ENCODE results near the genes PHF20 and AAR2.

DNA sequence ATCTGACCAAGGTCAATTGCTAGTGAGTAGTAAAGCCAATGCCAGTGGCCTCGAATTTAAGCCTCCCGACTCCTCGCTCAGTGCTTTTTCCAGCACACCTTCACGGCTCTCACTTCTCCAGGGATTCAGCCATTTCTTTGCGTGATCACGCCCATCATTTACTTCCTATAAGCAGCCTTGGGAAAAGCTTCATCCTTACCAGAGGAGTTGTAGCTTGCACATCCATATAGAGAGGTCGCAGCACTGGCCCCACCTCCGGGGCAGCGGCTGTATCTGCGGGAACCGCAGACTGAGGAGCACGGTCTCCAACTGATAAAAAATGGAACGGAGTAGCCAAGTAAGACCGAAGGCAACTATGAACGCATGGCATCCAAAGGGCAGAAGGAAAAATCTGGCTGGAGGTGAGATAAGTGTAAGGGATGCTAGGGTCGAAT is 853 bp downstream of the NFS1 start:
- RRBS = no CpG with 5 or more reads among the region's 16 CpGs

DNA sequence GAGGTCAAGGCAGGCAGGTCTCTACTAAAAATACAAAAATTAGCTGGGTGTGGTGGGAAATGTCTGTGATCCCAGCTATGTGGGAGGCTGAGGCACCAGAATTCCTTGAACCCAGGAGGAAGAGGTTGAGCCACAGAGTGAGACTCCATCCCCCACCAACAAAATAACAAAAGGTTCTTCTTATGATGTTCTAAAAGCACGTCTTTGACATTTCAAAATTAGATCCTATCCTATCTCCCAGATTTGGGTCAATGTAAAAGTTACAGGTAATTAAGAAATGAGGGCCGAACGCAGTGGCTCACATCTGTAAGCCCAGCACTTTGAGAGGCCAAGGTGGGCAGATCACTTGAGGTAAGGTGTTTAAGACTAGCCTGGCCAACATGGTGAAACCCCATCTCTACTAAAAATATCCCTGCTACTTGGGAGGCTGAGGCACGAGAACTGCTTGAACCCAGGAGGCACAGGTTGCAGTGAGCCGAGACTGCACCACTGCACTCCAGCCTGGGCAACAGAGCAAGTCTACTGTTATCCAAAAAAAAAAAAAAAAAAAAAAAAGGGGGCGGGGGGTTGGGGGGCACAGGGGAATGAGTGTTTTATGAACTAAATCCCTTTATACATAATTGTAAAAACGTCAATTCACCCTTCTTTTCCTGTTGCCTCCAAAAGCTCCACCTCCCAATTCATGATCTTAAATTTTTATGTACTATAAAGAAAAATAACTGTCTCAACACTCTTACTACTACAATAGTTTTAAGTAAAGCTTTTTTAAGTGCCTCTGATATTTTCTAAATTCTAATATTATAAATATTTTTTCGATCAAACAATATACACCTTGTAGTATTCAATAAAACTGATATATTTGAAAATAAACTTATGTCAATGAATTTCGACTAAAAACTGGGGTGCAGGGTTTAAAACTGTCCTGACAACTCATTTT is 13.0 kb downstream of the ROMO1 start:
- RRBS = no CpG with 5 or more reads among the region's 9 CpGs

GRCh38 chr20:35721152-35721437 is 21.0 kb downstream of the RBM39 start:
- RRBS = no CpG with 5 or more reads among the region's 4 CpGs

DNA sequence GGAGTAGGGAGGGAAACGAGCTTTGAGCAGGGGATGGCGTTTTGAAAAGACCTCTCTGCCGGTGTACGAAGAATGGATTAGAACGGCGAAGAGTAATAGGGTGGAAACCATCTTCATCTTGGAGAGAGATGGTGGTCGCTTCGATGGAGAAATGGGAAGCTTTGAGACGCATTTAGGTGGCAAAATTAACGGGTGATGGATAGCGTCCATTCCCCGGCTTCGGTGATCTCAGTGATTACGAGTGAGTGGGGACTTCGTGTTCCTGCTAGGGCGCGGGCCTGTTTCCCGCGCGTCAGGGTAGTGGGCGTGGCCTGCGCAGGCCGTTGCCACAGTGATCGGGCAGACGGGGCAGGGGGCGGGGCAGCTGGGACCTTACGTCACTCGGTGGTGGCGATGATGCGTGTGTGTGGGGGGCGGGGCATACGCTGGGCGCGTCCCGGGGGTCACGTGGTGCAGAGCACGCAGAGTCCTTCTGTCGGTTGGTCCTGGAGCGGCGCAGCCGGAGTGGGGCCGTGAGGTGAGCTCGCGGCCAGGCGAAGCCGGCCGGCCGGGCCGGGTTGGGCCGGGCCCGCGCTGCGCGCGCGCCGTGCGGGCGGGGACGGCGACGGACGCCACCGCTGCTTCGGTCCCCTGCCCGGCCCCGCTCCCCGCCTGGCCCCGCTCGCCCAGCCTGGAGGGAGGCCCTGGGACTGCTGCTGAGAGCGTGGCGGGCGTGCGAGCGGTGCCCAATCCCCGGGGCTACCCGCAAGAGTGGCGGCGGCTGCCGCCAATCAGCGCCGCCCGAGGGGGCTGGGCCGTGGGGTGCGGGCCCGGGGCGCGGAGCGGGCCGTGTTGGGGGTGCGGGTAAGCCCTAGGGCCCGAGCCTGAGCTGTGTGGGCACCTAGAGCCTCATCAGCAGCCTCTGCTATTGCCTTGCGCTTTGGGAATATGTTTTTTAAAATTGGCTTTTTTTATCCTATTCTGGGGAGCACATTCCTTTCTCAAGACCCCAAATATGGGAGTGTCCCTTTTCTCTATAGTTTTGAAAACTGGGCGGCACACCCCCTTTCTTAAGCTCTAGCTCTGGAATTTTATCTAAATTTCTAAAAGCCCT is at the start of gene PHF20:
Gene PHF20, plus strand, starts transcription at position 453 of the 1,093 bp plus-strand sequence.
- RRBS = 3% methylated on average over 50 of the region's 94 CpGs

GRCh38 chr20:35775520-35776444 is 4.0 kb downstream of the PHF20 start:
- RRBS = no CpG with 5 or more reads among the region's 10 CpGs

DNA sequence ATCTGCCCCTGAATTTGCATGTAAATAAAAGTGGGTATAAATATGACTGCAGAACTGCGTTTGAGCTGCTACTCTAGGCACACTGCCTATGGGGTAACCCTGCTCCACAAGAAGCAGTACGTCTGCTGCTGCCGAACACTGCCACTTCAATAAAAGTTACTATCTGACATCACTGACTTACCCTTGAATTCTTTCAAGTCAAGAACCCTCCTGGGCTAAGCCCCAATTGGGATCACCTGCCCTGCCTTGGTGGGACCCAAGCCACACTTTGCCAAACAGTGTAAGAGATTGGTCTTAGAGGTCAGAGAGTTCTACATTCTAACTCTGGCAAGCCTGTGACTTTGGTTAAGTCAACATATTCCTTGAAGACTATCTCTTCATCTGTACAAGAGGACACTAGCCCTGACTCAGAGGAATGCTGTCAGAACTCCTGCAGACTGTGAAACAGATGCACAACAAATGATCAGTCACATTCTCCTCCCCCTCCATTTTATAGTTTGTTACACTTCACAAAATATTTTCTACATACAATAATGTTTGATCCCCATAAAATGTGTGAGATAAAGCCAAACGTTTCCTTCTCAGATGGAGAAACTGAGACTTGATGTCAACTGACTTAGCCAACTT is 91.8 kb upstream of the EPB41L1 start:
- RRBS = no CpG with 5 or more reads among the region's 4 CpGs

DNA sequence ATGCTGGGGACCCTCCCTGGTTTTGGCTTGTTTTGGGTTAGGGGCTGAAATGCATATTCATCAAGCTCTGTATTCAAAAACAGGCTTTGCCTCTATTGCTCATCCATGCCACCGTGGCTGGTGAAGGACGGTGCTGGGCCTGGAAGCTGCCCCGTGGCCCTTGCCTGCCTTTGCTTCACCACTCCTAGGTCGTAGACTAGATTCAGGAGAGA is 42.0 kb upstream of the EPB41L1 start:
- RRBS = no CpG with 5 or more reads among the region's 4 CpGs

DNA sequence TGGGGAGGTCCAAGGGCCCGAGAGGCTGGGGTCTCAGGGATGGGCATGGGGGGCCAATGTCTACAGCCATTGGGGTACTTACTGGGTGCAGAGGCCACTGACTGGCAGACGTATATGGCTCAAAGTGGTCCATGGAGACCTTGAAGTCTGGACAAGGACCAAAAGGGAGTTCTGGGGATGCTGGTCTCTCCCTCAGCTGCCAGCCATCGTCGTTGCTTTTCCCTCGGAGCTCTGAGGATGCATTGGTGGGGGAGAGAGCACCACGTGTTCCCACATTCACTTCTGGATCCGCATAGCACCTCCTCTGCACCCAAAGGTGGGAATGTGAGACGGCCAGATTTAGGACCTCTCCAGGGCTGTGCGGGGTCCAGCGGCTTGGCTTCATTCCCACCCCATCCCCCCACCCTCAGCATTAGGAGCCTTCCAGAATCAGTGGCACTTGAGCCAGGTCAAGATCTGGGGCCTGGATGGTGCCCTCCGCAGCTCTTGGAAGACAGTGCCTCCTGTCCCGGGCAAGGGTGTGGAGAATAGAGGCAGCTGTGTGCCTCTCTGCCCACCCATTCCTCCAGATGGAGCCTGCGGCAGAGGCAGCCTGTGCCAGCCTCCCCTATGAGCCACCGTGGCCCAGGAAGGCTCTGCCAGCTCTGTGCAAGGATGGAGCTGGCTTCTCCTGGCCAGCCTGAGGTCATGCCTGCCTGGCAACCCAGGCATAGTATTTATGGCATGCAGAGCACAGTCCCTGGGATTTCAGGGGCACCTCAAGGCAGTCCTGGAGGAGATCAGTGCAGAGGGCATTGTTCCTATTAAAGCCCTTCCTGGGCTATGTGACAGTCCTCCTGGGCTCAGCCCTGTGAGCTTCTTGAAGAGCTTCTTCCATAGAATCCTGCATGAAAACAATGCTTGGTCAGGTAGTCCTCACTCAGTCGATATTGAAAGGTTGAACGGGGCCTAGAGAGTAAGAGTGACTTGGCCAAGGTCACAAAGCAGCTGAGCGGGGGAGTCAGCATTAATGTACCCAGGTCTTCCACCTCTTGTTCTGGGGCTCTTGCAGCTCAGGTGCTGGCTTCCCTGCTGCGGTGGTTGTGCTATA is 1.3 kb downstream of the EPB41L1 start:
- RRBS = no CpG with 5 or more reads among the region's 18 CpGs

DNA sequence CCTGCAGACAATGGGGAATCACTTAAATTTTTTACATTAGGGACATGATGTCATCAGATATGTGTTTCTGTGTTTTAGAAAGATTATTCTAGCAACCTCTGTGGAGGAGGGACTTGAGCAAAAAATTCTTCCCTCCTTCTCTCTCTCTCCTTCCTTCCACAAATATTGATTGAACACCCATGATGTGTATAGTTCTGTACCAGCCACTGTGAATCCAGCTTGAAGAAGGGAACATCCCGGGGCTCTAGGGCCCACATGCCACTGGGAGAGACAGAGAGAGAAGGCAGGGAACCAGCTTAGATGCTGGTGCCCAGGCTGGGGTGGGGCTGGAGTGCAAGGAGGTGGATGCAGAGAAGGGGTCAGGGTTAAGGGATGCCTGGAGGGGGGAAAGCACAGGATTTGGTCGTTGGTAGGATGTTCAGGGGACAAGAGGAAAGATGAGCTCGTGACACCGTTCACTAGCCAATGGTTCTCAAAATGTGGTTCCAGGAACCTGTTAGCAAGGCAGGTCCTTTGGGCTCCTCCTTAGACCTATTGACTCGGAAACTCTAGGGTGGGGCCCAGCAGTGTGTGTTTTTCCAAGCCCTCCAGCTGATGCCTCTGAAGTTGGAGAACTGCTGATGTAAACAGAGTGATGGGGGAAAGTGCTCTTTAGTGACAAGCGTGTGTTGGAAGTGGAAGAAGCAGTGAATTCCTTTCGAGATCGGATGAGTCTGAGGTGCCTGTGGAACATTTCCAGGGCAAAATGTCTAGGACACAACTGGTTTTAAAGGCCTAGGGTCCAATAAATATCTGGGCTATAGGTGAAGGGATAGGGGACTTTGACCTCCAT is 19.6 kb upstream of the AAR2 start:
- RRBS = no CpG with 5 or more reads among the region's 8 CpGs

DNA sequence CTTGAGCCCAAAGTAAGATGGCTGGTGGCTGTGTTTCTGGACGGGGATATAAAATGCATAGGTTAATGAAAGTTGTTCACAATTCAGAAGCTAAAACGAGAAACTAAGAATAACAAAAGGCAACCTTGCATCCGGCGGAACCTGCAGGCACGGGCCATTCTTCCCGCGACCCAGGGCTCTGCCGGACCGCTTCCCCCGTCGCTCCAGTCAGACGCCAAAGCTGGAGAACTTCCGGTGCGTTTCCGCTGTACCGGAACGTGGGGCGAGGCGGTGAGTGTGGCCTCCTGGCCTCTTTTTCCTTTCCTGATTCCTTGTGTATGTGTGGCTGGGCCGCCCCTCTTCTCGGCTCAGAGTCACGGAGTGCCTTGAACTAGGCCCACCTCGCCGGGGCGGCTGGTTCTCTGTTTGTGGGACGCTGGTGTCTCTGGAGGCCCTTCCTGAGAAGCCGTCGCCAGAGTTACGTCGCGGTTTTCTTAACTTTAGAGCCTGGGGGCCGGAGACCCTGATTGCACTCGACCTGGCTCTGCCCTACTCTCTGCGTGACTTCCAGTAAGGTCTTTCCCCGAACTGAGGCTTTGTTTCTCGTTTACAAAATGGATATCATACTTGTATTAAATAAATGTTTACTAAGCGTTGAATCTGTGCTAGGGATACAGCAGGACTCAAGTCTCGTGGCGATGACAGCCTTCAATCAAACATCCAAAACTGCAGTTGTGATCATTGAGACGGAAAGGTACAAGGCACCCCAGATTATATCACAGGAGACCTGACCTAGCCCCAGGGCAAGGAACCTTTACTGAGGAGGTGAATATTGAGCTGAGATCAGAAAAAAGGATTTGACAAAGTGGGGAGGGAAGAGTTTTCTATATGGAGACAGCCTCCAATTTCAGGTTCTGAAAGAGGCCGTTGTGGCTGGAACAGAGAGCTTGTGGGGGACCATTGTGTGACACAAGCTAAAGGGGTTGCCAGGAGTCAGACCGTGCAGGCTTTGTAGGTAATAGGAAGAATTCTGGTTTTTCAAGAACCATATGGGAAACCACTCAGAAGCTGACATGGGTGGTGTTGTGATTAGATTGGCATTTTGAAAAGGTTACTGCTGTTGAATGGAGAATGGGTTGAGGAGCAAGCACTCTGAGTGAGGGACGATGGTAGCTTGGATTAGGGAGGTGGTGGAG is at the start of gene AAR2:
Gene AAR2, plus strand, starts transcription at position 245 of the 1,175 bp plus-strand sequence.
- RRBS = 3% methylated on average over 18 of the region's 43 CpGs

DNA sequence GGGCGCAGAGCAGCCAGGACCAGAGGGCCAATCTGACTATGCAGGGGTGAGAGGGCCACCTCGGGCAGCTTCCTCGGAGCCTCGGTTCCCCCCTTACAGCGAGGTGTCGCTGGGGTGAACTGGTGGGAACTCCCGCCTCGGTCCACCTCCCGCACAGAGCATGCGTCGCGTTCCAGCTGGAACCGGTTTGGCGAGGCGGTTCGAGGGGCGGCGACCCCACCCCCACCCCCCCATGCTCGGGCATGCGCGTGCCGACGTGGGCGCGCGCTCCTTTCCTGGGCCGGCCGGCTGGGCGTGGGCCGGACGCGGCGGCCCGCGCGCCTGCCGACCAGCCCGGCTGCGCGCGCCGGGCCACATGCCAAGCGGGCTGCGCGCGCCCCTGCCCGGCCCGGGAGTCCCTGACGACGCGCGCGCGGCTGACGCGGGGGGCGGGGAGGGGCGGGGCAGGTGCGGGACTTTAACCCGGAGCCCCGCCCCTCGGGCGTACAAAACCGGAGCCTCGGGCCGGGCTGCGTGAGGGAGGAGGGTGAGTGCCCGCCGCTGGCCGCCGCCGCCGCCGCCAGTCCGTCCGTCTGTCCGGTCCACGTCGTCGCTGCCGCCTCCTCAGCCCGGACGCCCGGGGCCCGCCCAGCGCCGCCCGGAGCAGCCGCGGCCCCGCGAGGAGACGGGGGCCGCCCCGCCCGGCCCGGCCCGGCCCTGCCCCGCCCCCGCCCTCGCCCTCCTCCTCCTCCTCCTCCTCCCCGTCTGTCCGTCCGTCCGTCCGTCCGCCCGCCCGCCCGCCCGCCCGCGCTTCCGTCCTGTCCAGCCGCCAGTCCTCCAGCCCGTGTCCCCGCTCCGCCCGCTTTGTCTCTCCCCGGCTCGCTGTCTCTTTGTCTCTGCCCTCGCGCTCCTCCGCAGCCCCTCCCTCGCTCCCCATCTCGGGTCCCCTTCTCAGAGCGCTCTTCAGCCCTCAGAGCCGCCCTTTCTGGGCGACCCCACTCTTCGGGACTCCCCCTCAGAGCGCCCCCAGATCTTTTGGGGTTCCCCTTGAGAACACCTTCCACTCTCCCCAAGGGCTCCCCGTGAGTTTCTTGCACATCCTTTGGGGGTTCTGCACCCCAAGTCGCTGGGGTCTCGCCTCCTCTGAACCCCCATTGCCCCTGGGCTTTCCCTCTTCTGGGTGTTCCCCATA is 79.9 kb upstream of the MYL9 start:
- RRBS = 1% methylated on average over 38 of the region's 134 CpGs

GRCh38 chr20:36478807-36479771 is 62.2 kb upstream of the MYL9 start:
- RRBS = no CpG with 5 or more reads among the region's 2 CpGs

DNA sequence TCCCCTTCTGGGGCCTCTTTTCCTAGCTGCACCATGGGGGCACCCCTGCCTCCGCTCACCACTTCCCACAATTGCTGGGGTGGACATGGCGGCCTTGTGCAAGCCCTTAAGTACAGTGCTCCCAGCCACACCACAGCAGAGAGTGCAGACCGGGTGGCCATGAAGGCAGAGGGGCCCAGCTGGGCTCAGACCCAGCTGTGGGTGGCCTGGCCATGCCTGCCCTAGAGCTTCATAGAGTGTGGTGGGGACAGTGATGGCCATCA is 1.3 kb downstream of the MYL9 start:
- RRBS = no CpG with 5 or more reads among the region's 3 CpGs

DNA sequence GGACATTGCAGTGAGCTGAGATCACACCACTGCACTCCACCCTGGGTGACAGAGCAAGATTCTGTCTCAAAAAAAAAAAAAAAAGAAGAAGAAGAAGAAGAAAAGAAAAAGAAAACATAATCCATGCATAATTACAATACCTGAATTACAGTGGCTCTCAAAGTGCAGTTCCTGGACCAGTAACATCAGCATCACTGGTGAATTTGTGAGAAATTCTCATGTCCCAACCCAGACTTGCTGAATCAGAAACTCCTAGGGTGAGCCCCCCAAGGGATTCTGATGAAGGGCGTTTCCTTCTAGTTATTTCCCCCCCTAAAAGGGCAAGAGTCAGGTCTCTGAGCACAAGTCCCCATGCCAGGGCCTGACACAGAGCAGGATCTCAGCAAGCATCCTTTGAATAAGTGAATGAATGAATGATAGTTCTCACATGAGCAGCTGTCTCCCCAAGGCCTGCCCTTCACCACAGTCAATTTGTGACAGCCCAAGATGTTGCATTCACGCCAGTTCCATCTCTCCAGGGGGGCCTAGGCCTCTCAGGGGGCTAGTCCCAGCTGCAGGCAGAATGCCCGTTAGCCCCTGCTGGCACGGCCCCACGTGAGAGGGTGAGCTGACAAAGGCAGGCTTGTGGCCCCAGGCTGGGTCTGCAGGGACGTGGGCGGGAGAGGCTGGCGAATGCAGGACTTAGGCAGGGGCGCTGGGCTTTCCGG is 18.2 kb downstream of the SOGA1 start:
- RRBS = no CpG with 5 or more reads among the region's 10 CpGs

DNA sequence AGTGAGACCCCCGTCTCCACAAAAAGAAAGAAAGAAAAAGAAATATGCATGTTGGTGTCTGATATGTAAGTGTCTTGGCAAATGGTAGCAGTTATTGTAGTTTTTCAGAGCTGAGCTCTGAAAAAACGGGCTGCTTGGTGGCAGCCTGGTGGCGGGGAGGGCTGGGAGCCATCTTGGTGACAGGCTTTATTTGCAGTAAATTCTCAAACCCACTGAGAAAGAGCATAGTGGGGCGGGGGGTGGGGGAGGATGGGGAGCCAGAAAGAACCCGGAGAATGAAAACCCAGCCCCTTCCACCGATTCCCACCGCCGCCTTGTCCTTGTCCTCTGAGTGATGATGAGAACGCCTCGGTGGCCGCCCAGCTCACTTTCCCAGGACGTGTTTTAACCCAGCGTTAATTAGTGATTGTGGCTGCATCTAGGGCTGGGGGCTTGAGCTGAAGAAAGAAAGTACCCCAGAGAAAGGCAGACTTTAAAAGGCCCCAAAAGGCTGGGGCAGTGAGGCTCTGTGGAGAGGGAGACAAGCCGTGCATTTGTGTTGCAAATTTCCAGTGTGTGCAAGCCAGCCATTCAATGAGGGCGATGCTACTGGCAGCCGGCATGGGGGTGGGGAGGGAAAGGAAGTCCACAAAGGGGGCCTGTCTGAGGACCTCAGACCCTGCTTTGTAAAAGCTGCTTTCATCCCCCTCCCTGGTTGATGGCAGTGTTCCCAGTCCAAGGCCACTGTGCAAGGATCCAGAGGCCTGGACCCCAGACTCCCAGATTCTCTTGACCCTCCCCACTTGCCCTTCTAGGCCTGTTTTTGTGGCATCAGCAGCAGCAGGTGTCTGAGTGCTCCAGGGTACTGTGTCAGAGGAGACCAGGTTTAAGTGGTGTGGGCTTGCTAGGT is 6.2 kb upstream of the GHRH start:
- RRBS = no CpG with 5 or more reads among the region's 16 CpGs

GRCh38 chr20:37276554-37276887 is 12.9 kb upstream of the MANBAL start:
- RRBS = no CpG with 5 or more reads among the region's 9 CpGs

GRCh38 chr20:37316130-37316977 is 26.9 kb downstream of the MANBAL start:
- RRBS = no CpG with 5 or more reads among the region's 17 CpGs

GRCh38 chr20:37372207-37372794 is 26.4 kb downstream of the SRC start:
- RRBS = no CpG with 5 or more reads among the region's 5 CpGs

DNA sequence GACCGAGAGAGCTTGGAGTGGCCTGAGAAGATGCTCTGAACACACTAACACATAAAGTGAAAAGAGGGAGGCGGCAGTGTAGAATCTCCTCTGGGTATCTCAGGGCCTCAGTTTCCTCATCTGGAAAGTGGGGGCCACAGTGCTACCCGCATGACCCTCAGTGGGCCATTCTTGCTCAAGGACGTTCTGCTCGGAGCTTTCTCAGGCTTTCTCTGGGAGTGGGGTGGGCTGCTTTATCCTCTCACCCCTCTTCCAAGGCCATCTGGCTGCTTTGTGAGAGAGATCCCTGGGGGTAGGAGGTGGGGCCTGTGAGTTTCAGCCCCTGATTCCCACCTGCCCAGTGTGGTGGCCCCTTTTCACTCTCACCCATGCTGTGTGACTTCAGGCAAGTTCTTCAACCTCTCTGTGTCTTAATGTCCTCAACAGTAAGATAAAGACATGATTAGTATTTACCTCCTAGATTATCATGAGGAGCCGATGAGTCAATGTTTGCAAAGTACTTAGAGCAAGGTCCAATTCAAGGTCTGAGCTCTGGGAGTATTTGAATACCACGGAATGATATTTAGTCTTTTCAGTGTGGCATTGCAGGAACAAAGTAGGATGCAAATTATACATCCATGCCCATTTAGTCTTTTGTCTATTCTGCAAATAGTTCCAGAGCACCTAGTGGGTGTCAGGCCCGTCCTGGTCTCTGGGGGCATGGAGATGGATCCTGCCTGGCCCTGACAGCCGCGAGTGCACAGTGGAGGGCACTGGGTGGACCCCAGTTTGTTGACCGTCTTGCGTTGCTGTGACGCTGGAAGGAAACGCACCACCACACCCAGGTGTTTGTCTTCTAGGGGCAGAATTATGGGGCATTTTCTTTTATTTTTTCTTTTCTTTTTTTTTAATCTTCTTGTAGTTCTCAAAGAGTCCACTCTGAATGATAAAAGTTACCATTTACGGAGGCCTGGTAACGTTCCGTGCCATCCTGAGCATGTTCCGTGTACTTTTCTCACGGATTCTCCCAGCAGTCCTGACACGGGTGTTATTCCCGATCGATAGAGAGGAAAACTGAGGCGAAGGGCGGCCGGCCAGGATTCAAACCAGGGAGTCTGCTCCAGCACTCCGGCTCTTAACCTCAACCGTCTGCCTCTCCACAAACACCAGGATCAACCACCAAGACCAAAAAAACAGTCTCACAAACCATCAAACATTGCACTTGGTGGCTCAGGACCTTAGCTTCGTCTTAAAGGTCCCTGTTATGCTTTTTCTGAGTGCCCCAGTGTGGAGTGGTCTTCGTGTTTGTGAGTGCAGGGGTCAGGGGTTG is 34.5 kb downstream of the SRC start:
- RRBS = no CpG with 5 or more reads among the region's 29 CpGs